ENCODE results near the gene POU6F2.

GRCh38 chr7:36298766-36299393, 68.2 kb downstream of the MATCAP2 start:
- PRO-cap: no peak

GRCh38 chr7:36504794-36505214, 115.1 kb downstream of the ANLN start:
- PRO-cap: no peak

DNA sequence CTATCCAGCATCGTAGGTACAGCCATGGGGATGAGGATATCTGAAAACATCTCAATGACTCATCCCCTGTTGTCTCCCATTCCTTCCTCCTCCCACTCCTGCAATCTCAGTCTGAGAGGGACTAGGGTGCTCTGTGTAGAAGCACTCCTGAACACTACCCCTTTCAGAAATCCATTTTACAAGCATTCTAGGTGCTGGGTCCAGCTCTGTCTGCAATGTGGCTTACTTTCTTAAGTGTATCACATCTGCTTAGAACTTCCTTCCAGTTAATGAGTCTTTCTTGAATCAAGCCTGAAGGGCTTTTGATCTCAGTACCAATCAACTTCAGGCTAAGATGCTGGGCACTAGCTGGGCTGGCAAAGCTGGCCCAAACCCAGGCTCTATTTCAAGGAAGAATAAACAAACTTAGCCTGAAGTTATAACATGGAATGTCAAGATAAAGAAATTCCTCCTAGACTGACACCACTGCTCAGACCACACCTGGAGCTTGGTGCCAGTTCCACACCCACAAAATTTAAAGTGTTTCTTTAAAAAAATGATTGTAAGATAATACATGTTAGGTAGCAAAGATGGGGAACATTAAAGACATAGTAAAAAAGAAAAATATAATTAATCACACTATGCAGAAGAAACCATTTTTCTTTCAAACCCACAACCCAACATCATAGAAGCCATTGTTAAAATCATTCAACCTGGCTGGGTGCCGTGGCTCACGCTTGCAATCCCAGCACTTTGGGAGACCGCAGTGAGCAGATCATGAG, 270.4 kb upstream of the AOAH start:
- PRO-cap: no peak

DNA sequence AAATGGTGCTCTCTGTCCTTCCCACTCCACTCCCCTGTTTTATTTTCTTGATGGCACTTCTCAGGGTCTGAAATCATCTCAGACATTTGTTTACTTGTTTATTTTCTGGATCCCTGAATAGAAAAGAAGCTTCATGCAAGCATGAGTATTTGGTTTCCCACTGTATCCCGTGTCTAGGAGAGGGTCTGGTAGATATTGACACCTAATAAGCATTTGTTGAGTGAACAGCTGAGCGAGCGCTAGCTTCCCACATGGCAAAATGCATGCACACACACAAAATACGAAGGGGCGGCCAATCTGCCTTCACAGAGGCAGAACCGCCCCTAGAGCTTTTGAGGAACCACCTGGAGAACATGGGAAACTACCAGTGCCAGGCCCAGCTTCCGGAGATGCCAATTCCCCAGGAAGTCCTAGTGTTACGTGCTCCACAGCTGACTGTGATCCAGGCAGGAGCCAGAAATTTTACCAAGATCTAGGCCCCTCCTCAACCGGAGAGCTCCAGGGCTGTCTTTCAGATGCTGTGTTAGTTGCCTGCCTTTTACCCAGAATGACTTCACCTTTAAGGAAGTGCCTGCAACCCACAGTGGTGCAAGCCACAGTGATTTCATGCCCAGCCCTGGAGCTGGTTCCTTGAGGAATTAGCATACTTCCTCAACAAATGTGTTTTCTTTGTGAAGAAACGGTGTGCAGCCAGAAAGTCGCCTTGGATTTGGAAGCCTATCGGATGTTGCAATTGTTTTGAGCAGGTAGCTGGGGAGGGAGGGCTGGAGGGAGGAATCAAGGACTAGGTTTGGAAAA, 63.0 kb downstream of the ELMO1 start:
- PRO-cap: no peak

GRCh38 chr7:37390051-37390389, 58.6 kb downstream of the ELMO1 start:
- PRO-cap: no peak

DNA sequence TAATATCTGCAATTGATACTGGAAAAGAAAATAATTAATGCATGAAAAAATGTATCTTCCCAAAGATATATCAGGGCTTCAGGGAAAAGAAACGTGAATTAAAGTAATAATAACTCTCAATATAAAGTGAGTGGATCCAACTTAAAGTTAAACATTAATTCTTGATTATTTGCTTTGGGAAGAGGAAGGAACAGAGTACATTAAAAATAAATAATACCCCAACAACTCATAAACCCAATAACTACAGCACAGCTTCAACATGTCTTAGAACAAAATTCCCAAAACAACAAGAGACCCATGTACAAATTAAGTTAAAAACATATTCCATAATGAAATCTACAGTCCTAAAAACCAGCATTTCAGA, 33.0 kb downstream of the ELMO1 start:
- PRO-cap: no peak

- PRO-cap: no peak
These were observed 4.1 kb downstream of the ELMO1 start for GRCh38 chr7:37444596-37444839.

GRCh38 chr7:37444846-37445784, 3.5 kb downstream of the ELMO1 start:
- PRO-cap: no peak

GRCh38 chr7:37766033-37766350, 82.4 kb upstream of the NME8 start:
- PRO-cap: no peak

- PRO-cap: unidirectional peak, minus-strand start at chr7:38217920
These were observed 39.7 kb downstream of the STARD3NL start for GRCh38 chr7:38217800-38218047.

- PRO-cap: no peak
These were observed 42.4 kb downstream of the STARD3NL start for GRCh38 chr7:38220498-38220796.

DNA sequence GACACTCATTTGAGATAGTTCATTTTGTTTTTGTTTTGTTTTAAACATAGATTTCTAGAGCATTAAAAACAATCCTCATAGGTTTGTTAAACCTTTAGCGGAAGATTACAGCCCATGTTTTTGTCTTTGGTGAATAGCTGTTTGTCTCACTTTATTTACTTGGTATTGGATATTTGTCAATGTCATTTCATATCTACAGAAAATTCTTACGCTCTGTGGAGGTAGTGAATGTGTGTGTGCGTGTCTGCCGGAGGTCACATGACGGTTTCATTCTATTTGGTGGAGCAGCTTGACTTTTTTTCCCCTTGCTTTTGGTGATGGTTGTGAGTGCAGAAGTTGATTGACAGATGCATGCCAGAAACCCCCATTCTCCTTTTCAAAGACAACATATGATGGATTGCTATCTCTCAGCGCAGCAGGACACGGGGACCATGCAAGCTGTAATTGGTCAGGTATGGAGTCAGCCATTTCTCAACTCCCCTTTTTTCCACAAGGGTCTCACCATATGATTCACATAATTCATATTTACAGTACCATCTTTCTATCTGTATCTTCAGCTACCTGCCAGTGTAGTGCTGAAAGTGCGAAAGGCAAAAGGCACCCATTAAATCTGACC, at the start of gene POU6F2:
Gene POU6F2, plus strand, starts transcription at position 303 of the 616 bp plus-strand sequence.
- PRO-cap: no peak

- PRO-cap: no peak
These were observed 36.9 kb downstream of the POU6F2 start for GRCh38 chr7:39014657-39015023.

DNA sequence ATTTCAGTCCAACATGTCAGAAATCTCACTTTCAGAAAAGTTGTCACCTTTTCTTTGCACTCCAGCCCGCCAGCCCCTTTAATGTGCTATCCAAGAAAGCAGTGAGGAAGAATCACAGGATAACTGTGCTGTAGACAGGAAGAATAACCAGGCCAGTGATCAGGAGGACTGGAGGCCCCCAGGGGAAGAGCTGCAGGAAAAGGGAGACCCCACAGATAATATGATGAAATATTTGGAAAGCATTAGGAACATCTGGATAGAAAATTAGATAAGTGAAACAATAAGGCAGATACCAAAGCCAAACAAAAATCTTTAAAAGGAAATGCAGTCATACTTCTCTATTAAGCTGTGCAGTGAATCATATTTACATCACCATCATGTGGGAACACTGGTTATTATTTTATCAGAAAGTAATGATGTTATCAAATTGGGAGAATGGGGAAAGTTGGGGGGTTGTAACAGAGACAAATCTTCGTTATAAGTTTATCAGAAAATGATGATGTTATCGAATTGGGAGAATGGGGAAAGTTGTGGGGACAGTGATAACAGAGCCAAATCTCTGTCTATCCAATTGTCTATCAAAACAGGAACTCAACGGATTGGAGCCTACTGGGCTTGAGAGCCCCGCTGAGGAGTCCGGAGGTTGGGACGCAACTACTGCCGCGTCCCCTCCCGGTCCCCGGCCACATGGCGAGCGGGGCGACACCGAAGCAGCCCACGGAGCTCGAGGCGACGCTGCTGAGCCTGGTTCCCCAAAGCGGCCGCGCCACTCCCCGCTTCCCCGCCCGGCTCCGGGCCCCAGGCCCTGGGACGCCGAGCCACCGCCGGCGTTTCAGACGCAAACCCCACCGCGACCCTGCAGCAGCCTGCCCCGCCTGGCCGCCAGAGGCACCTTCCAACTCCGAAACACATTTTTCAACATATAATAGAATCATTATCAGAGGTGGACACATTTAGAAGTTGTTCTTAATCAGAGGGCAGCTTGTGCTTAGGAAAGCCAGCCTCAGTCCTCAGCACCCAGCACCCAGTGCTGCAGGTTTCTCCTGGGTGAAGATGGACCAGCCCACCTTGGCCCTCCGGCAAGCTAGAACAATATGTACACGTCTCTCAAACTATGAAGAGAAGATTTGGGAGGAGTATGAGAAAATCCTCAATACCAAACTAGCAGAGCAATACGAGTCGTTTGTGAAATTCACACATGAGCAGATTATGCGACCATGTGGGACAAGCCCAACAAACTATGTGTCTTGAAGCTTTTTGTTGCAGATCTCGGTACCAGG, 13.9 kb upstream of the RALA start:
- PRO-cap: no peak

GRCh38 chr7:39624435-39624911, 1.1 kb downstream of the RALA start:
- PRO-cap: unidirectional peak, minus-strand start at chr7:39624663

DNA sequence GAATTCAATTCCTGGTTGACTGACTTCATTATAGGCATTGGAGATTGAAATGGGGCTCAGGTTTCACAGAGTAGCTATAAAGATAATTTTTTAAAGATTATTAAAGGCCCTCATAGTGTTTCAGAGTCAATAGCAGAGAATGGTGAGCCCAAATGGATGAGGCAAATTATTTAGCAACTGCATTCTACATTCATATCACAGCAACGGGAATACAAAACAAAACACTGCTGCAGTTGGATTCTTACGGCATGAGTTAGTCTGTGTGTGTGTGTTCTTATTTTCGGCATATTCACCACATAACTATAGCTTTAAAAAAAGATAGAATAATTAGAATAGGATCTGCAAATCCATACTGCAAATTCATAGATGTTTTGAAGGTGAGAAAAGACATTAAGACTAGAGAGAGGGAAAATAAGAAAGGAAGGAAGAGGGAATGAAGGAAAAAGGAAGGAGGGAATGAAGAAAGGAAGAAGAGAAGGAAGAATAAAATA, 66.0 kb downstream of the SUGCT start:
- PRO-cap: no peak

GRCh38 chr7:40909724-40910414, 775.1 kb downstream of the SUGCT start:
- PRO-cap: no peak

DNA sequence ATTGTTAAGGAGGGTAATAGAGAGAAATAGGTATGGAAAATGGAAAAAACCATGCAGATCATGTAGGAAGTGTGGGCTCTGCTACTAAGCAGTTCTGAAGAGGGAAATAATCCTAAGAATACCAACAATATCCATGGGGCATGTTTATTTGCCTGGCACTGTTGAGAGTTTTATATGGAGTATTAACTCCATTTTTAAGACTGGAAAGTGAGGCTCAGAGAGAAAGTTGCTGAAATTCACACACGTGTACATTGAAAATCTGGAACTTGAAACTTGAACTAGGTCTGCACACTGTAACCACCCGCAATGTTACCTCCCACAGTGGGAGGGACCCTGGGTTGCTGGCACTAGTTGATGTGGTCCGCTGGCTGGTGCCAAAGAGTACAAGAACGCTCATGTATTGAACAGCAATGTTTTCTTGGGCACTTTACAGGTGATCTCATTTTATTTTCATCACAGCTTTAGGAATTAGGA, 253.3 kb downstream of the INHBA start:
- PRO-cap: no peak

DNA sequence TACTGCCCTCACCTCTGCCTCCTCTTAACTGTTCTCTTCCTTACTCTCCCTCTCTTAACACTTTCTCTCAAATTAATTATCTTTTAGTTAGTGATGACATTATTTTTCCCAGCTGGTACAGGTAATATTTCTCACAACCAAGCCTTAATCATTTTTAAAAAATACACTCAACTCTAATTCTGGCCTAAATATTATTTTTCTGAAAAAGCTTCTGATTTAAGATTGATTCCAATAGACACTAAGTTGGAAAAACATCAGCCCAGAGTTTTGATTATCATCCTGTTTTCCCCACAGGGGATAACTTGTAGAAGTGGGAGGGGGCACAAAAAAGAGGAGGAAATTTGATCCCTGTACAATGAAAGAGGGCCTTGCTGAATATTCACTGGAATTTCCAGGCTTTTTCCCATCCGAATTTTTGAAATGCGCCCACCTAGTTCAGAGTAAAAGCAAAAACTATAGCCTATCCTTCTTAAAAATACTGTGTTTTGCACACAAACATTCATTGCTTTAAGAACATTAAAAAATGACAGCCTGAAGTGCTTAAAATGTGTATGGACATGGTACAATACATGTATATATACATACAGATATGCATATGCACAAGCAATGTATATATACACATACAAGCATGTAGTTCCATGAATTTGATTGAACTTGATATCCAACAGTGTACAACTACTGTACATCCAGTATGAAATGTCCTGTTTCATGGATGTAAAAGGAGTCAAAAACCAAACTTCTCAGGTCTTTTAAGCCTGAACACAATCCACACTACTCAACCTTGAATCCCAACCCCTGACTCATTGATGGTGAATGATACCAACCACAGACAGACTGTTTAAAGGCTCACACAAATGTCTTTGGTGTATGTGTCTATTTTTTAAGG, 15.0 kb downstream of the INHBA start:
- PRO-cap: no peak

DNA sequence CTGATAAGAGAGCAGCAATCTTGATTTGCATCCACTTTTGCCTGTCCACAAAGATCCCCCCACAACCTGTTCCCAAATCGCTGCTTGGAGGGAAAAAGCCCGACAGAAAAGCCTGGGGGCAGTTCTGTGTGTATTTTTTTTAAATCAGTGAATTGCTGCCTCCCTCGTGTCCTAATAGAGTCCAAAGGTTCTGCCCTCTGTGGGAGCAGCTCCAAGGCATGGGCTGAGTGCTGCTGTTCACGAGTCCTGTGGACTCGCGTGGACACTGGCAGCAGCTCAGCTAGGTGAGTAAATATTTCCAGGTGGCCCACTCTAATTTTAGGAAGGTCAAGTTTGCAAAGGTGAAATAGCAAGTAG, 6.0 kb upstream of the INHBA start:
- PRO-cap: no peak

All from colic lymph node (tissue), 1 donor.